ENCODE data around the genes FLRT3 and SNRPB2.

DNA sequence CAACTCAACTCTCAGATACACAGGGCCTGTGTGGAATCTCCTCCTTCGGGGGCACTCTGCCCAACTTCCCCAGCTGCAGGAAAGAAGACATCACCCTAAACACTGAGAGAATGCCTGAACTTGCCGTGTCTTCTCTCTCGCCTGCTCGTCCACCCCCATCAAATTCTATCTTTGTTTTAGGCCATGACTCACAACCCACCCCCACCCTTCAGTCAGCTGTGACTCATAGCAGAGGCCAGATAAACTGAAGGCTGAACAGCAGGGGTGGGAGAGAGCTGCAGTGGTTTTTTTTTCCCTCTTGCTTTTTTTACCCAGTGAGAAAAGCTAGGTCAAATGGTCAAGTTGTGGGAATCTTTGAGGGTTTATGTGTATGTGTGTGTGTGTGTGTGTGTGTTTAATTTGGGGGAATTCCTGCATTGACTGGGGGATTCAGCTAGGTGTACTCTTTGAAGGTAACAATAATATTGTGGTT is 593.5 kb upstream of the JAG1 start:
- PRO-cap = no peak
- RAMPAGE, long total RNA, 4 experiments = no peak in any of the 4 experiments

DNA sequence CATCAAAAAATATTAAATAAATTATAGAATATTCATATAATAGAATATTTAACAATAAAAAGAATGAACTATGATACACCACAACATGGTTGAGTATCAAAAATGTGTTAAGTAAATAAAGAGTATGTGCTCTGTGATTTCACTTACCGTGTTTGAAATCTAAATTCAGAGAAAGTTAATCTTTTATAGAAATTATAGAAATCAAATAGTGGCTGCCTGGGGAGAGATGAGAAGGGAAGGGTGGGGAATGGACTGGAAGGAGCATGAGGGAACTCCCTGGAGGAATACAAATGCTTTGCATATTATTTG is 30.9 kb upstream of the SPTLC3 start:
- PRO-cap = no peak
- RAMPAGE, long total RNA, 4 experiments = no peak in any of the 4 experiments

DNA sequence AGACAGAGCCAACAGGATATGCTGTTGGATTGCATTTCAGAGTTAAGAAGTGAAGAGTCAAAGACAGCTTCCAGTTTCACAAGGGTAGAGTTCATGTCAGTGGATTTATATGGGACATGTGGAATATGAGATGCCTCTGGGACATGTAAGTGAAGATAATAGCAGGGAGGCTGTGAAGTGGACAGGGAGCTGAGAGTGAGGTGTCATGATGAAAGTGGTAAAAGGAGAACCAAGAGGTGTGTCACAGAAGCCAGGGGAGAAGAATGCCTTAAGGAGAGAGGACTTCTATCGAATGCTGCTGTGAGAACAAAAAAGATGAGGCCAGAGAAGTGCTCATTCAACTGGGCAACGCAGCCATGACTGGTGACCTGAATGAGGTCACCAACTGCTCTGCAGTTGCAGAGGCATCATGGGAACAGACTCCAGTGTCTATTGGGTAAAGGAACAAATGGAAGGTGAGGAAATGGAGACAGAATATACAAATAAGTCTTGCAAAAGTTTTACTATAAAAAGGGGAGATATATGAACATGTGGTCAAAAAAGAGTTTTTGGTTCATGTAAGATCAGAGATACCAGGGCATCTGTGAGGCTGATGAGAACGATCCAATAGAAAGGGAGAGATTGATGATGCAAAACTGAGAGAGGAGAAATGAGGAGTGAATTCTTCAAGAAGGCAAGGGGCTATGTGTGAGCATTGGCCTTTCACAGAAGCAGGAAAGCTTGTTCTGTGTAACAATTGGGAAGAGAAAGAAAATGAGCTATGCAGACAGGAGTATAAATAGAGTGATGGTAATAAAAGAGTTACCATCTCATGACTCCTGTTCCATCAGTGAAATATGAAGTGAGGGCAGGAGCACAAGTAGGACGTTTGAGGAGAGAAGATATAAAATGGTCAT is 20.0 kb downstream of the ISM1 start:
- PRO-cap = no peak
- RAMPAGE, long total RNA, 4 experiments = no peak in any of the 4 experiments

DNA sequence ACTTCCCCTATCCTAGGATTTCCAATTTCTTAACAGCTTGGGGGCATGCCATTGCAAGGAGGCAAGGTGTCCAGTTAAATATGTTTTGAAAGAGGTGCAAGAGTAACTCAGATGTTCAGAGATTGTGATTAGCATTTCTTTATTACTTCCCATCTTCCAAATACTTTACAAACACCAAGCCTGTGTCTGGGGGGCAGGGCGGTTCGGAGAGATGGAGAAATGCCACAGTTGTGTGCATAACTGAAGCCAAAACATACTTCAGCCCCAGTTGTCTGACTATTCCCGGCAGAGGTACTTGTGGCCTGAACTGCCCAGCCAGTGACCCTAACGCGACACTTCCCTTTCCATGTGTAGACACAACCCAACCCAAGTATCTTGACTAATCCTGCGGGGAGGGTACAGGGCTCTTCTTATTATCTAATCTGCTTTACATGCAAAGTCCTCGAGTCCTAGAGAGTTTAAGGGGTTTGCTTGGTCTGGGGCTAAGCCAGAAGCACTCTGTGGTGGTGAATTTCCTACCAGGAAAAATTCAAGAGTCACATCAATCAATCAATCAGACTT is 46.1 kb downstream of the ISM1 start:
- PRO-cap = no peak
- RAMPAGE, long total RNA, 4 experiments = no peak in any of the 4 experiments

DNA sequence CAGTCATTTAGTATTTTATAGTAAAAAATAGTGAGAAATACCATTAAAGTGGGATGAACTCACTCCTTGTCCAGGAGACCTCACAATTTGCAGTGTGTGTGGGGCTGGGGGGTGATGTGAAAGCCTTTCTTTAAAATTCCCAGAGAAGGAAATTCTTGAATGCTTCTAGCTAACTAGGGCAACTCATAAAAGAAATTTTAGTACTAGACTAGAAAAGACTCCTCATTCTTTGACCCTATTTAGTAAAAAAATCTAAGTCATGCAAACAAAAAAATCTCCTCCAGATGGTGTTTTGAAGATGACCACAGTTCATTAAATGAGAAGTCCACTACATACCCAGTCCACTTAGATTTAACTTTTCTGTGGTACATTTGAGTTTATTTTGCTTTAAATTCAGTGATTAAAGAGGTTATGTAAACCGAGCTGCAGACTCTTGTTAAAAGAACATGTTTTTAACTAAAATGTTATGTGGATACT is 67.5 kb downstream of the NDUFAF5 start:
- PRO-cap = no peak
- RAMPAGE, long total RNA, 4 experiments = no peak in any of the 4 experiments

- PRO-cap = unidirectional peak, minus-strand start at chr20:14337631
- RAMPAGE, long total RNA, 4 experiments = start-site peak on the minus strand in 3 of 4 experiments, at chr20:14337563-14337657 at its widest, 10 to 31 reads per replicate
Measured at GRCh38 chr20:14337186-14337893, at the start of gene FLRT3. Gene FLRT3, minus strand, starts transcription at chr20:14337612.

- PRO-cap = no peak
- RAMPAGE, long total RNA, 4 experiments = no peak in any of the 4 experiments
Measured at GRCh38 chr20:15639583-15640135, 933.6 kb downstream of the KIF16B start.

DNA sequence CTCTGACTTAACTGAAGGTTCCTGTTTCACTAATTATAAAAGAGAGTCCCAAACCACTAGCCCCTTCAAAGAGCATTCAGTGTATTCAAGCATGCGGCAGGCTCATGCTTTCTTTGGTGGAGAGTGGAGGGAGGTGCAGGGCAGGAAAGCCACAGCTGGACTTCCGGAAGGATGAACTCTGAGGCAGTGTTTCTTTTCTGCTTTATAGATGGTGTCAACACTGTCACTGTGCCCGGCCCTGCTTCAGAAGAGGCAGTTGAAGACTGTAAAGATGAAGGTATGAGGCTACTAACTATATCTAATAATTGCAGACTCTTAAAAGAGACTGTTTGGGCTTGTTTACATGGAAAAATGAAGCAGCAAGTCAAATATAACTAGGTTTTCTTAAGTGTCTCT is 636.0 kb downstream of the KIF16B start:
- PRO-cap = no peak
- RAMPAGE, long total RNA, 4 experiments = no peak in any of the 4 experiments

DNA sequence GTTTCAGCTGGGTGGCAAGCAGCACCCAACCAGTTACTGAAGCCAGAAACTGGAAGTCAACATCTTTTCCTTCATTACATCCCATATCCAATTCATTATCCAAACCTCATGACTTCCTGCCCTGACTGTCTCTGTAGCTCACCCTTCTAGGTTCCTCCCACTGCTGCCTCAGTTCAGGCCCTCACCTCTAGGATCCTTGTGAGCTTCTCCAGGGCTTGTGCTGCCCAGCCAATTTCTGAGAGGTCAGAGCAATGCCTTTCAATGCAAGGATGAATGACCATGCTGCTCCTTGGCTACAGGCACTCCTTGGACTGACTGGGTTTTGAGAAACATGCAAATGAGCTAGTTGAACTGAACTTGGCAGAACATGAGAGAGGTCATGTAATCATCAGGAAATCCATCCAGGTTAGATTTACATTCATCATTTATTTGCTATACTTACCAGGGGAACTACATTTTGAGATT is 173.5 kb downstream of the KIF16B start:
- PRO-cap = no peak
- RAMPAGE, long total RNA, 4 experiments = no peak in any of the 4 experiments

GRCh38 chr20:16505767-16506476 is 67.3 kb downstream of the KIF16B start:
- PRO-cap = no peak
- RAMPAGE, long total RNA, 4 experiments = no peak in any of the 4 experiments

DNA sequence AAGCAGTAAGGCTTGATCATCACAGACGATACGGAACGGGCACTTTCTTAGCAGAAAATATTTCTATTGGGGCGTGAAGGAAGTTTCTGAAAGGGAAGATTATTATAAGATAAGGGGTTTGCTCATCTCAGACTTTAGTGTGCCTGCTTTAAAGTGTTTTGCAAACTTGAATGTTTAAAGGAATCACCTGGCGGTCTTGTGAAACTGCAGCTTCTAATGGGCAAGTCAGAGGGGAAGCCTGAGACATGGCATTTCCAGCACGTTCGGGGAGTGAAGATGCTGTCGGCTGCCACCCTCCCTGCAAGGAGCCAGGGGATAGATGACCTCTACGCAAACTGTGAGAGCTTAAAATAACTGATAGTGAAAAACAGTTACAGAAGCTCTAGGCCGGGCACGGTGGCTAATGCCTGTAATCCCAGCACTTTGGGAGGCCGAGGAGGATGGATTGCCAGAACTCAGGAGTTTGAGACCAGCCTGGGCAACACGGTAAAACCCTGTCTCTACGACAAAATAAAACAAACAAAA is 2.2 kb upstream of the KIF16B start:
- PRO-cap = no peak
- RAMPAGE, long total RNA, 4 experiments = no peak in any of the 4 experiments

GRCh38 chr20:16729521-16730113 is at the start of gene SNRPB2:
Gene SNRPB2, plus strand, starts transcription at chr20:16730026.
- PRO-cap = bidirectional peak, plus-strand start at chr20:16730047, minus-strand start at chr20:16729897
- RAMPAGE, long total RNA, 4 experiments = start-site peak on the plus strand in 4 of 4 experiments, at chr20:16730008-16730051 at its widest, 226 to 412 reads per replicate

- PRO-cap = unidirectional peak, plus-strand start at chr20:17565391
- RAMPAGE, long total RNA, 4 experiments = no peak in any of the 4 experiments
Measured at GRCh38 chr20:17565136-17565563, 4.7 kb upstream of the DSTN start.

- PRO-cap = no peak
- RAMPAGE, long total RNA, 4 experiments = no peak in any of the 4 experiments
Measured at GRCh38 chr20:17654503-17655188, 27.4 kb downstream of the RRBP1 start.

DNA sequence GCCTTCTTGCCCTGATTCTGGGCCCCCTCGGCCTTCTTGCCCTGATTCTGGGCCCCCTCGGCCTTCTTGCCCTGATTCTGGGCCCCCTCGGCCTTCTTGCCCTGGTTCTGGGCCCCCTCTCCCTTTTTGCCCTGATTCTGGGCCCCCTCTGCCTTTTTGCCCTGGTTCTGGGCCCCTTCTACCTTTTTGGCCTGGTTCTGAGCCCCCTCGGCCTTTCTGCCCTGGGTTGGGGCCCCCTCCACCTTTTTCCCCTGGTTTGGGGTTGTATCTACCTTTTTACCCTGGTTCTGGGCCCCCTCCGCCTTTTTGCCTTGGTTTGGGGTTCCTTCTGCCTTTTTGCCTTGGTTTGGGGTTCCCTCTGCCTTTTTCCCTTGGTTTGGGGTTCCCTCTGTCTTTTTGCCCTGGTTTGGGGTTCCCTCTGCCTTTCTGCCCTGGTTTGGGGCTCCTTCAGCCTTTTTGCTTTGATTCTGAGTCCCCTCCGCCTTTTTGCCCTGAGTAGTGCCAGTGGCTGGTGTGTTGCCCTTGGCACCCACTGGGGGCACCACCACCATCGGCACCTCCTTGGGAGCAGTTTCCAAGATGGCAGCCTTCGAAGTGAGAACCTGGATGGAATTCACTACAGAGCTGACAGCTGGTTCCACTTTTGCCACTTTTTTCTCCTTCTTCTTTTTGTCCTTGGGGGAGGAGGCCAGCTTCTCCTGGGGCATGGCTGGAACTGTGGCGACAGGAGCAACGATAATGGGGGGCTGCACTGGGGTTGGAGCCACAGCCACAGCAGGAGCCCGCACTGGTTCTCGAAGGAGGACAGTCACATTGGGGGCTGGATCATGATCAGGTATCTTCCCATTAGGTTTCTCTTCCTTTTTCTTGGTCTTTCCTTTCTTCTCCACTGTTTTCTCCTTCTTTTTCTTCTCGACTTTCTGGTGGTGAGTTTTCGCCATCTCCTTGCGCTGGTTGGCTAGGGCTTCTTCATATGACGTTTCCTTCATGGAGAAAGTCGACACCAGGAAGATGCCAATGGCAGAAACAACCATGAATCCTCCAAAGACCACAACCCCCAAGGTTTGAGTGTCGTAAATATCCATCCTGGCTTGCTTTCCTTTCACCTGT is 22.3 kb downstream of the RRBP1 start:
- PRO-cap = no peak
- RAMPAGE, long total RNA, 4 experiments = no peak in any of the 4 experiments

DNA sequence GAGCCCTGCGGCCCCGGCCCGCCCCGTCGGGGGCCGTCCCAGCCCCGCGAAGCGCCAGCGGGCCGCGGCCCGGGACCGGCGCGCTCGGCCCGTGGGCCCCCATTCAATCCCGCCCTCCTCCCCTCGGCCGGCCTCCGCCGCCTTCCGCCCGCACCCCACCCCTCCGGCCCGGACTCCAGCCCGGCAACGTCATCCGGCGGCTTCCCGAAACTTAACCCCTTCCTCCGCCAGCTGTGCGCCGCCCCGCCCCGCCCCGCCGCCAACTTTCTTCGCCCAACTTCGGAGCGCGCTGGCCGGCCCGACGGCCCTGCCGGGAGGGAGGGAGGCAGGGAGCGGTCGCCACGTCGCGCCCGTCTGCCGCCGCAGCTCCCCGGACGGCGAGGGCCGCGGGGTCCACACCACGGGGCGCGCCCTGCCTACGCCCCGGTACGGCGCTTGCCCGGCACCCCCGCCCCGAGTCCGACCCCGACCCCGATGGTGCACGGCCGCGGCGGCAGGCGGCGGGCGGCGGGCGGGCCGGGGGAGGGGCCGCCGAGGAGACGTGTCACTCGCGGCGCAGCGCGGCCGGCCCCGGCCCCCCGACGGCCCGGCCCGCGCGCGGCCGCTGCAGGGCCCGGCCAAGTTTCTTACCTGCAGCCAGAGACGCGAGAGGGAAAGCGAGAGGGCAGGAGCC is 508 bp downstream of the RRBP1 start:
- PRO-cap = bidirectional peak, plus-strand start at position 272 of the sequence, minus-strand start at position 157 of the sequence
- RAMPAGE, long total RNA, 4 experiments = no peak in any of the 4 experiments

GRCh38 chr20:17824718-17825222 is 125.0 kb downstream of the BANF2 start:
- PRO-cap = no peak
- RAMPAGE, long total RNA, 4 experiments = no peak in any of the 4 experiments

DNA sequence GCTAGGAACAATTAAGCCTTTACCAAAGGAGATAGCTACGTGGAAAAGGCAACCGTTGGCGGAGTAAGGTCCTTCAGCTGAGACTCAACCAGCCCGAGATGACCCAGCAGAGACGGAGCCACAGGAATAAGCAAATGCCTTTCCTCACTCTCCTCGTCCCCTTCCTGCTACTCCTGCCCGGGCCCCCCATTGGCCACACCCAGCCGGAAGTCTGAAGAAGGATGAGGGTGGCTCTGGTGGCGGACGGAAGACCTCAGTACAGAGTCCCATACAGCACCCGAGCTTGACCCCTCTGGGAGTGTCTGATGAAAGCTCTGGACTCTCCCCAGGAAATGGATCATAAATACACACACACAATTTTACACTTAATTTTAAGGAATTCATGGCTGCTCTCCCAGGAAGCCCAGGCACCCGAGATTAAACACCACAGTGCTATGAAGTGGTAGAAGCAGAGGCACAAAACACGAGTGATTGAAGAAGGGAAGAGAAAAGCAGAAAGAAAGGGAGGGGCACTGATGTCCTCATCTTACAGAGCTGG is 125.5 kb downstream of the BANF2 start:
- PRO-cap = no peak
- RAMPAGE, long total RNA, 4 experiments = no peak in any of the 4 experiments

DNA sequence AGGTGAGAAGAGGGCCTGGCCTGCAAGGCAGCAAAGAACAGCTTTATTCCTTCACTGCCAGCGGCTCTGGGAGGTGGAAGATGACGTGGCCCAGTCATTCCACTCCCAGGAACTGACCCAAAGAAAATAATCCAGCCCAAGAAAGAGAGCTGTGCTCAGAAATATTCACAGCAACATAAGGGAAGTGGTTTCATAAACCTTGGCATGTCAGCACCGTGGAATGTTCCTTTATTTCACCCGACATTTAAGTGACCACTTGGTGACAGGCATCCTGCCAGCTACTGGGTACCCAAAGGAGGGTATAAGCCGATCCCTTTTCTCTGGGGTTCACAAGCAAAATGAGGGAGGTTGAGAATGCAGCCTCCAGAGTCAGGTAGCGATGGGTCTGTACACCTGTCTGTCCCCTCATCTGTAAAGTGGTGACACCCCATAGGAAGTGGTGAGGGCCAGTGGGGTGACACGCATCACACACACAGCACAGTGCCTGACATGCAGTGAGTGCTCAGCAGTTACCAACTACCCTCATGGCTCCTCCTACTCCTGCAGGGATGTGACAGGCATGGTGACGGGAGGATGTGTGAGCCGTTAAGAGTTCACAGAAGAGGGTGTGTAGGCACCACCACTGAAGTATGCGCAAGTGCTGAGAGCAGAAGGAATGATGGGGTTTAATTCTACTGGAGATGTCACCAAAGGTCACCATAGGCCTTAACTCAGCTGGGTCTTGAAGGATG is 124.9 kb downstream of the SNX5 start:
- PRO-cap = unidirectional peak, minus-strand start at position 68 of the sequence
- RAMPAGE, long total RNA, 4 experiments = no peak in any of the 4 experiments

DNA sequence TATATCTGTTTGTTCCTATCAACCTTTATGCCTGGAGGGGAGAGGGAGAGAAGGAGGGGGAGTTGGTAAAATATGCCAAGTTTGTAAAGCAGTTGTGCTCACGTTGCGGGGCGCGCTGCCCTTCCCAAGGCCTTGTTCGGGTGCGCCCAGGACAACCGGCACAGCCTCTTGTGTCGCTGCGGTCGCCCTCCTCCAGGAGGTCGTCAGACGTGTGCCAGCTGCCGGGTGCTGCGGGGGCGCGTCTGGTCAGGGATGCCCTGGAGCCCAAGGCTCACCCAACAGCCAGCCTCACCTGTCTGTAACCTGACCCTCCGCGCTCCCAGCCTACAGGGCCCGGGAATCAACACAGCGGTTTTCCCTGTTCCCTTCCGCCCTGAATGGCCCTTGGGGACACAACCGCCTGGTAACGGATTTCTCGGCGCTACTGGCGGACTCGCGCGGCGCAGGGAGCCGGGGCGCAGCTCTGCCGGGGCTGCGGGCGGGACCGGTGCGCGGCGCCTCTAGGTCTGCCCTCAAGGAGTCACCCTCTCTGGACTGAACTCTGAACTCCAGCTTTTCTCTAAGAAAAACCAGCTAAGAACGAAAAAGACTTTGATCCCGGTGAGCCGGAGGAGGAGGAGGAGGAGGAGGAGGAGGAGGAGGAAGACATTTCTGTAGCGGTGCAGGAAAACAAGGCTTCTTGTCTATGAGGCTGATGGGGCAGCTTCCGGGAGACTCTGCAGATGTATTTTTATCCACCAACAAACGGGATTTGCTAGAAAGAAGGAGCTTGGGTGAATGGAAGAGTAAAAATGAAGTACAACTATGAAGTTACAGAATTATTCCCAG is 1.3 kb upstream of the OVOL2 start:
- PRO-cap = no peak
- RAMPAGE, long total RNA, 4 experiments = no peak in any of the 4 experiments